Psoas muscle (tissue), 2 donors: ENCODE data around the gene ZNF492.

DNA sequence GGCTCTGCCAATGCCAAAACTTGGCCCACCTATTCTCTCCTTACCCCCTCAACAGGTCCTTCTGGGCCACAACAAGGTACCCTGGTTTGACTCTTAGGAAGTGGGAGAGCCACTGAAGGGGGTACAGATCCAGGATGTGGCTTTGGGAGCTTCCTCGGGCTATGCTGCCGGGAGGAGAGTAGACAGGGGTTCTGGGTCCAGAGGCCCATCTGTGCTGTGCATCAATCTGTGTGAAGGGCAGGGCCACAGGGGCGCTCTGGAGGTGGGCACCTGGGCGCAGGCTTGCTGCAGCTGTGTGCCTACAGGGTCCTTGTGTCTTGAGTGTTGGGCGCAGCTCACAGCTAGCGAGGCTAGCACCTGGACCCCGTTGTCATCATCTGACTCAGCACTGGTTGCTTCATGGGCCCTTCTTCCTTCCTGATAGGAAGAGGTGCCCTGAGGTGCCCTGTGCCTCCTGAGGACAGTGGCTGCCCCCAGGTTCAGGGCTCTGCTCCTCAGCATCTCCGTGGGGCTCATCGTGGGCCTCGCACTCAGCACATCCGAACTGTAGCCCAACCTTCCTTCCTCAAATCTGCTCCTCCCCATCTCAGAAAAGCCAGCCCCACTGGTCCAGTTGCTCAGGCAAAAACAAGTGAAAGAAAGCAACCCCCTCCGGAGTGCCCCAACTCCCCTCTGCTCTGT is 54.7 kb downstream of the GATAD2A start:
- PRO-cap, 2 experiments = no peak in any of the 2 experiments

- PRO-cap, 2 experiments = no peak in any of the 2 experiments
These were observed 29.9 kb downstream of the TSSK6 start for GRCh38 chr19:19485267-19486000.

- PRO-cap, 2 experiments = no peak in any of the 2 experiments
These were observed 12.1 kb downstream of the TSSK6 start for GRCh38 chr19:19503240-19503622.

- PRO-cap, 2 experiments = no peak in any of the 2 experiments
These were observed 8.9 kb downstream of the TSSK6 start for GRCh38 chr19:19506187-19507056.

GRCh38 chr19:19516589-19516911 is 525 bp downstream of the NDUFA13 start:
- PRO-cap, 2 experiments = no peak in any of the 2 experiments

DNA sequence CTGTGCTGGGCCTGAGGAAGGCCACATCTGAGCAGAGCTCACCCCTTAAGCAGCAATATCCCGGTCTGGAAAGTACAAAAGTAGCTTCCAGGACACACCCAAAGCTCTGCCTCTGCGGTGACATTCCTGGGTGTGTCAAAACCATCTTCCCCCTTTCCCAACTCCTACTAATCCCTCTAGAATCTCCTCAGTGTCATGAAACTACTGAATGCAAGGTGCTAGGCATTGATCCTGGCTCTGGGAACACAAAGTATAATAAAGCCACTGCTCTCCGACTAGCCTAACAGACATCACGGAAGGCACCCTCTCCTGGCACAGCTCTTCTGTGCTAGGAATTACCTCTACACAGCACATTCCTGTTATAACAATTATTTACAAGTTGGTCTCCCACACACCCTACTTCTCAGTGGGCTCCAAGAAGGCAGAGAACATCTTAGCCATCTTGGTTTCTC is 4.9 kb downstream of the PBX4 start:
- PRO-cap, 2 experiments = no peak in any of the 2 experiments

- PRO-cap, 2 experiments = no peak in any of the 2 experiments
These were observed 283 bp upstream of the PBX4 start for GRCh38 chr19:19618813-19619127.

GRCh38 chr19:19639915-19640624 is 3.4 kb downstream of the GMIP start:
- PRO-cap, 2 experiments = no peak in any of the 2 experiments

DNA sequence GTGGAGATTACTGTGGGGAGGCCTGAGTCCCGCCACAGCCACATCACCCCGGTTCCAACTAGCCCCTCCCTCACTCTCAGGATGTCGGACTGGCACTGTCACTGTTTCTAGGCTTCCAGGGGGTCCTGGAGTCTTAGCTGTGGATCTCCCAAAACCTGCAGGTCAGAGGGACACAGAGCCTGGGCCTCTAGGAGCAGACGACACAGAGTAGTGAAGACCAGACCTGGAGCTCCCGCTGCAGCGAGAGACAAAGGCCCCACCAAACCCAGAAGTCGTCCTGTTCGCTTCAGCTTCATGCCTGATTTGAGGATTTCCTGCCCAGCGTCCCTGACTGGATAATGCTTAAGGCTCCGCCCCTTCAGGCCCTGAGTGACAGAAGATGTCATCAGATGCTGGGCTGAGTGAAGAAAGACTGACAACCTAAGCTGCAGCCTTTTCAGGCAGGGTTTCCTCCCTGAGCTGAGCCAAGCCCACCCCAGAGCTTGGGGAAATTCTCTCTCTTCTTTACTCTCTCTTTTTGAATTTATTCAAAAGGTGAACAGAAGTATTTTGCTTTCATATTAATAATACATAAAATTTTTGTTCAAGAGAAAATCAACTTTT is 55.9 kb downstream of the ZNF93 start:
- PRO-cap, 2 experiments = no peak in any of the 2 experiments

DNA sequence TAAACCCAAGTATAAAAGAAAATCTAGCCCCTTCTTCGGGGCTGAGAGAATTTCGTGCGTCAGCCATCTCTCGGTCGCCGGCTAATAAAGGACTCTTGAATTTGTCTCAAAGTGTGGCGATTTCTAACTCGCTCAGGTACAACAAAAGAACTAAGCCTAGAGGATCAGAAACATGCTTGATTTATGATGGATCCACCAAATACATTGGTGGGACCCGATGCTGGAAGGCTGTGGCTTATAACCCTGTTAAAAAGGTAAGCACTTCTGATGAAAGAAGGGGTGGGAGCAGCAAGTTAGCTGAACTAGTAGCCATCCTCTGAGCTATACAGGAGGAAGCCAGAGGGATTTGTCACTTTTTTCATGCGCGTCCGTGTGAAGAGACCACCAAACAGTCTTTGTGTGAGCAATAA is 9.3 kb upstream of the ZNF90 start:
- PRO-cap, 2 experiments = no peak in any of the 2 experiments

- PRO-cap, 2 experiments = no peak in any of the 2 experiments
These were observed 13.6 kb upstream of the ZNF486 start for GRCh38 chr19:20153282-20154000.

DNA sequence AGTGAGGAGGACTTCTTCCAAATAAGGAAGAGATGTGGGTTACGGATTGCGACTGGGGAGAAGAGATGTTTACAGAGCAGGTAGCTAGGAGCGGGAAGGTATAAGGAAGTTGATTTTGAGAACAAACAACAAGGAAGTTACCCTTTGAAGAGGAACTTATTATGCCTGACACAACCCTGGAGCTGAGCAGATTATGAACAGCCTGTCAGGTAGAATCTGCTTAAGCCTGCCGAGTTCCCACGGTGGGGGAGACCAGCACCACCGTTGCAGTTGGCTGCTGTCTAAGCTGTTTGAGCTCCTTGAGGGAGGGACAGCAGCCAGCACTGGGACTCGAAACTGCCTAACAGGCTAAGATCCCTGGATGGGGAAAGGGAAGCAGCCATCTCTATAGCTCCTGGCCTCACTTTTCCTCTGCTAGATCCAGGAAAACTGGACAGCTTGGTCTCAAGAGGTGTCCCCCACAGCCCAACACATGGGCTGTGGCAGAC is 6.6 kb upstream of the ZNF66 start:
- PRO-cap, 2 experiments = no peak in any of the 2 experiments

DNA sequence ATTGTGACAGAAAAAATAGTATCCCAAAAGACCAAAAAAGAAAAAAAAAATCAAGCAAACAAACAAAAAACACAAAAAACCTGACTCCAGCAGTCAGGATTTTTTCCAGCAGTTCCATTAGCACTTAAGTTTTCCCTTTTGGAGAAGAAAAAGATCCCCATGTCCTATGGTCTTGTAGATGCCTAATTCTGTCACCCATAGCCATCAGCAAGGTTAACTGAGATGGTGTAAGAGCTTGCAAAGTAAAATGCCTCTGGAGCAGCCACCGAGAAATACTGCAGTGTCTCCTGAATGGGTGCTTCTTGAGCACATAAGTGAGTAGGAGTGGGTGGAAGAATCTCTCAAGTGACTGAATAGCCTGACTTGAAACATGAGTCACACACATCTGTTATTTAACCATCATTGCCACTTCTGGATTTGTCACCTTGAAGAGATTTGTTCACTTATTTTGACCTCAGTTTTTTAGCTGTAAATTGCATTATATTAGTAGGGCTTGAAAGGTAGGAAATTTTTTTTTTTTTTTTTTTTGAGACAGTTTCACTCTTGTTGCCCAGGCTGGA is 2.3 kb downstream of the ZNF714 start:
- PRO-cap, 2 experiments = no peak in any of the 2 experiments

DNA sequence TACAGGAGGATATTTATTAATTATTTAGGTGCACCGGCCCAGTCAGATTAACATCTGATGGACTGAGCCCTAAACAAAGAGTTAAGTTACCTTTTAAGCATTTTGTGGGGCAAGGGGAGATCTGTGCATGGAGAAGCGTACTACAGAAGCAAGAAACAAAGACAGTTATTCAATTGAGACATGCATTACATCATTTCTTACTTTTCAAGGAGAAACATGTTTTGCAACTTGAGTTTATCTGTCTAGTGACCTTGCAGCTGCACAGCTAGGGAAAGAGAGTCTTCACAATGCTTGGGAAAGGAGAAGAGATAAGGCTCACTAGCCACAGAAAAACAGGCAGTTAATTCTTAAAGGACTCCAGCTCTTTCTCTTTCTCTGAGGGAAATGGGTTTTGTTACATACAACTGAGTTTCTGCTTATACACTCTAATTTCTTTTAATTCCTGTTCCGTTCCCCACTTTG is 55.8 kb downstream of the ZNF431 start:
- PRO-cap, 2 experiments = no peak in any of the 2 experiments

GRCh38 chr19:21282354-21282967 is 46.7 kb downstream of the ZNF708 start:
- PRO-cap, 2 experiments = no peak in any of the 2 experiments

DNA sequence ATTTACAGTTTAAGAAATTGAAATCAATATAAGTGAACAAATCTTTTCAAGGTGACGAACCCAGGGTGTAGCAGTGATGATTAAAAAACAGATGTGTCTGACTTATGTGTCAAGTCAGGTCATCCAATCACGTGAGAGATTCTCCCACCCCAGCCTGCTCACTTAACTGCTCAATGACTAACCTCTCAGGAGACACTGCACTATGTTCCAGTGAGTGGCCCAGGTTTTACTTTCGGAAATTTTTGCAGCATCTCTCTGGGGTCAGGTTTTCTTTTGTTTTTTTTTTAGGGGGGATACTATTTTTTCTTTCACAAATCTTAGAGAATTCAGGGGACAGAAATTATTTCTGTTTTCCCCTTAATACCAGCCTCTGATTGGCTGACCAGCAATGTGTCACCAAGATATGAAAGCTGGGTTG is 60.7 kb downstream of the ZNF429 start:
- PRO-cap, 2 experiments = no peak in any of the 2 experiments

DNA sequence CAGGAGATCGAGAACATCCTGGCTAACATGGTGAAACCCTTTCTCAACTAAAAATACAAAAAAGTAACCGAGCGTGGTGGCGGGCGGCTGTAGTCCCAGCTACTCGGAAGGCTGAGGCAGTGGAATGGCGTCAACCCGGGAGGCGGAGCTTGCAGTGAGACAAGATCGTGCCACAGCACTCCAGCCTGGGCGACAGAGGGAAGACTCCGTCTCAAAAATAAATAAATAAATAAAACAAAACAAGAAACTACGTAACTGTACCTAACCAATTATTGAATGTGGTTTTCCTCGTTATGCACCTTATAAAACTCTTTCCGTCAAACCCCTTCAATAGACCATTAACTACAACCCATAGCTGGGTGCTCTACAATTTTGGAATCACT is 779 bp downstream of the ZNF208 start:
- PRO-cap, 2 experiments = no peak in any of the 2 experiments

- PRO-cap, 2 experiments = no peak in any of the 2 experiments
These were observed 17.8 kb upstream of the ZNF208 start for GRCh38 chr19:22028594-22028943.

- PRO-cap, 2 experiments = no peak in any of the 2 experiments
These were observed 101.2 kb upstream of the ZNF492 start for GRCh38 chr19:22532970-22533298.

DNA sequence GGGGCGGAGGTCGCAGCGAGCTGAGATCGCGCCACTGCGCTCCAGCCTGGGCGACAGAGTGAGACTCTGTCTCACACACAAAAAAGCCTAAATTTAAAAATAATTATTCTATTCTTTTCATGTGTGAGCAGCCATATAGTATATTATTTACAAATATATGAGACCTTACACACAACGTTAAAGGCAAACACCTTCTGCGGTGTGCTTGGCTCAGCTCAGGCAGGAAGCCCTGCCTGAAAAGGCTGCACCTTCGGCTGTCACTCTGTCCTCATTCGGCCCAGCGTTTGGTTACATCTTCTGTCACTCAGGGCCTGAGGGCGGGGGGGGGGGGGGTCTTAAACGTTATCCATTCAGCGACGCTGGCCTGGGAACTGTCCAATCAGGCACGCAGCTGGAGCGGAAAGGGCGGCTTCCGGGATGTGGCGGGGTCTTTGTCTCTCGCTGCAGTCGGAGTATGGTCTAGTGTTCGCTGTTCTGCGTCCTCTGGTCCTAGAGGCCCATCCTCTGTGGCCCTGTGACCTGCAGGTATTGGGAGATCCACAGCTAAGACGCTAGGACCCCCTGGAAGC is at the start of gene ZNF492:
TSS of gene ZNF492 (plus strand) at position 428 of the 569 bp plus-strand sequence.
- PRO-cap, 2 experiments = peak in 1 of 2 experiments; most common minus-strand start position 235 of the sequence (in 1)